ENCODE data around the gene MYL9.

- PRO-cap, 4 experiments: no peak in any of the 4 experiments
- RAMPAGE, long total RNA, 2 experiments: no peak in any of the 2 experiments
Observed at GRCh38 chr20:36093113-36094110, 61.1 kb upstream of the EPB41L1 start.

GRCh38 chr20:36138762-36139276 lies 15.7 kb upstream of the EPB41L1 start:
- PRO-cap, 4 experiments: no peak in any of the 4 experiments
- RAMPAGE, long total RNA, 2 experiments: no peak in any of the 2 experiments

DNA sequence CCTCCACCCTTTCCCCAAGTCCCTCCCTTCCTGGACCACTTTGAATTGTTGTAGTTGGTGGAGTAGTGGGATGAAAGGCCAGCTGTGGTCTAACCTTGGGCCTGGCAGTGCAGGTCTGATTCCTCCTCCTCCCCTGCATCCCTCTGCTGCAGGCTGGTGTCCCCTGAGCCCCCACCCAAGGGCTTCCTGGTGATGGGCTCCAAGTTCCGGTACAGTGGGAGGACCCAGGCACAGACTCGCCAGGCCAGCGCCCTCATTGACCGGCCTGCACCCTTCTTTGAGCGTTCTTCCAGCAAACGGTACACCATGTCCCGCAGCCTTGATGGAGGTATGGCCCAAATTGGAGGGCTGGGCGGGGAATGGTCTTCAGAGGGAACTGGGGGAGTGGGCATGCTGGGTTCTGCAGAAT lies 35.9 kb downstream of the EPB41L1 start:
- PRO-cap, 4 experiments: no peak in any of the 4 experiments
- RAMPAGE, long total RNA, 2 experiments: no peak in any of the 2 experiments

- PRO-cap, 4 experiments: no peak in any of the 4 experiments
- RAMPAGE, long total RNA, 2 experiments: no peak in any of the 2 experiments
Observed at GRCh38 chr20:36368014-36368320, 61.8 kb downstream of the DLGAP4 start.

GRCh38 chr20:36470538-36470744 lies 70.9 kb upstream of the MYL9 start:
- PRO-cap, 4 experiments: no peak in any of the 4 experiments
- RAMPAGE, long total RNA, 2 experiments: no peak in any of the 2 experiments

- PRO-cap, 4 experiments: no peak in any of the 4 experiments
- RAMPAGE, long total RNA, 2 experiments: no peak in any of the 2 experiments
Observed at GRCh38 chr20:36526258-36527164, 14.8 kb upstream of the MYL9 start.

DNA sequence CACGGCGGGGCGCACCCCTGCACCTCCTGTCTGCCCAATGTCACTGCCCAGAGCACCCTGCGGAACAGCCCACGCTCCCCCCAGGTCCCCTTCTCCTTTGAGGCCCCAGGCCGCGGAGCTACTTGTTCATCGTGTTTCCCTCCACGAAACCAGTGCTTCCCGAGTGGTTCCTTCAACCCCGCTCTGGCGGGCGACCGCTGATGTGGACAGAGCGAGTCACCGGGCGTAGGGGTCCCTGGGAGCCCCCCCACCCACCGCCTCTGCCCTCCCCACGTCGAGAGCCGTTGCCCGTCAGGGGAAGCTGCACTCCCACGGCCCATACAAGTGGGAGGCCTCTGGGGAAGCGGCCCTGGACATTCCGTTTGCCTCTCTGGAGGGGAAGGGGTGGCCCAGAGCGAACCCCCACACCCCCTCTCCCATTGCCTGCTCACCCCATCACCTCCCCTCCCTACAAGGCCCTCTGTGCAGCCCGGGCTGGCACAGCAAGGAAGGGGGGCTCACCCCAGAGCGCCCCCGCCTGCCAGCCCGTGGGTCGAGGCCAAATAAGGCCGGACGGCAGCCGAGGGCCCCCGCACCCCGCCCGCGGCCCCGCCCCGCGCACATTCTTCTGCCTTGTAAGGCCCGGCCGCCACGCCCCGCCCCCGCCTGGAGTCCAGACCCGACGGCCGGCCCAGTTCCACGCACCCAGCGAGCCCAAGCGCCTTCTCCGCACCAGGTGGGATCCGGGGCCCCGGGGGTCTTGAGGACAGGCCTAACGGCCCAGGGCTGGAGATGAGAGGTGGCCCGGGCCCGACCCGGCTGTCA lies at the start of gene MYL9:
Gene MYL9 (plus strand): TSS at position 673 of the 804 bp plus-strand sequence.
- PRO-cap, 4 experiments: peak in 4 of 4 experiments; most common plus-strand start position 655 of the sequence (in 4); most common minus-strand start position 534 of the sequence (in 3)
- RAMPAGE, long total RNA, 2 experiments: start-site peak on the plus strand in 2 of 2 experiments, centred at positions 676 to 682 of the sequence, 238 to 252 reads per replicate

DNA sequence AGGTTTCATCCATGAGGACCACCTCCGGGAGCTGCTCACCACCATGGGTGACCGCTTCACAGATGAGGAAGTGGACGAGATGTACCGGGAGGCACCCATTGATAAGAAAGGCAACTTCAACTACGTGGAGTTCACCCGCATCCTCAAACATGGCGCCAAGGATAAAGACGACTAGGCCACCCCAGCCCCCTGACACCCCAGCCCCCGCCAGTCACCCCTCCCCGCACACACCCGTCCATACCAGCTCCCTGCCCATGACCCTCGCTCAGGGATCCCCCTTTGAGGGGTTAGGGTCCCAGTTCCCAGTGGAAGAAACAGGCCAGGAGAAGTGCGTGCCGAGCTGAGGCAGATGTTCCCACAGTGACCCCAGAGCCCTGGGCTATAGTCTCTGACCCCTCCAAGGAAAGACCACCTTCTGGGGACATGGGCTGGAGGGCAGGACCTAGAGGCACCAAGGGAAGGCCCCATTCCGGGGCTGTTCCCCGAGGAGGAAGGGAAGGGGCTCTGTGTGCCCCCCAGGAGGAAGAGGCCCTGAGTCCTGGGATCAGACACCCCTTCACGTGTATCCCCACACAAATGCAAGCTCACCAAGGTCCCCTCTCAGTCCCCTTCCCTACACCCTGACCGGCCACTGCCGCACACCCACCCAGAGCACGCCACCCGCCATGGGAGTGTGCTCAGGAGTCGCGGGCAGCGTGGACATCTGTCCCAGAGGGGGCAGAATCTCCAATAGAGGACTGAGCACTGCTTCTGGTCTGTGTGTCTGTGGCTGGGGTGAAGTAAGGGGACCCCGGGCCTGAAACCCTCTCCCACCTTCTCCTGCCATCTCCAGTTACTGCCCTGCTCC lies 8.0 kb downstream of the MYL9 start:
- PRO-cap, 4 experiments: no peak in any of the 4 experiments
- RAMPAGE, long total RNA, 2 experiments: no peak in any of the 2 experiments

DNA sequence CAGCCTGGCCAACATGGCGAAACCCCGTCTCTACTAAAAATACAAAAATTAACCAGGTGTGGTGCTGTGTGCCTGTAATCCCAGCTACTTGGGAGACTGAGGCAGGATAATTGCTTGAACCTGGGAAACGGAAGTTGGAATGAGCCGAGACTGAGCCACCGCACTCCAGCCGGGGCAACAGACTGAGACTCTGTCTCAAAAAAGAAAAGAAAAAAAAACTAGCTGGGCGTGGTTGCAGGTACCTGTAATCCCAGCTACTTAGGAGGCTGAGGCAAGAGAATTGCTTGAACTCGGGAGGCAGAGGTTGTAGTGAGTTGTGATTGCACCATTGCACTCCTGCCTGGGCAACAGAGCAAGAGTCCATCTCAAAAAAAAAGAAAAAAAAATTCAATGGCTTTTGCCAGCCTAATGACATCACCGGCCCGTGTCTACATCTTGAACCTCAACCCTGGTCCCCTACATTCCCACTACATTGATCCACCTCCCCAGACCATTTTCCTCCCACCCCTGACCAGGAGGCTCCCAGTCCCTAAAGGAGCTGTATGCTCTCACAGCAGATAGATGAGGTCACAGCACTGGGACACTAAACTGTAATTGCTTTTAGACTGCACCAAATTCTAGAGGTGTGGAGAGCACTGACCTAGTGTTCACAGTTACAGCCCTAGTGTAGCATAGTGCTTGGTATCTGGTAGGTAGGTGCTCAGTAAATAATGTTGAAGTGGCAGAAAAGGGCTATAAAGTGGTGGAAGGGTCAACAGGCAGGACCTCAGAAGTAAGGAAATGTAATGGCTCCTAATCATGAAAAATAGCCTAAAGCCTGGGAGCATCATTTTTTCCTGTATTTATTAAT lies 10.5 kb downstream of the TGIF2 start:
- PRO-cap, 4 experiments: peak in 1 of 4 experiments; most common plus-strand start position 461 of the sequence (in 1)
- RAMPAGE, long total RNA, 2 experiments: no peak in any of the 2 experiments

GRCh38 chr20:36594036-36594590 lies 11.5 kb upstream of the RAB5IF start:
- PRO-cap, 4 experiments: no peak in any of the 4 experiments
- RAMPAGE, long total RNA, 2 experiments: no peak in any of the 2 experiments

- PRO-cap, 4 experiments: no peak in any of the 4 experiments
- RAMPAGE, long total RNA, 2 experiments: no peak in any of the 2 experiments
Observed at GRCh38 chr20:36813831-36814204, 40.3 kb upstream of the DSN1 start.

DNA sequence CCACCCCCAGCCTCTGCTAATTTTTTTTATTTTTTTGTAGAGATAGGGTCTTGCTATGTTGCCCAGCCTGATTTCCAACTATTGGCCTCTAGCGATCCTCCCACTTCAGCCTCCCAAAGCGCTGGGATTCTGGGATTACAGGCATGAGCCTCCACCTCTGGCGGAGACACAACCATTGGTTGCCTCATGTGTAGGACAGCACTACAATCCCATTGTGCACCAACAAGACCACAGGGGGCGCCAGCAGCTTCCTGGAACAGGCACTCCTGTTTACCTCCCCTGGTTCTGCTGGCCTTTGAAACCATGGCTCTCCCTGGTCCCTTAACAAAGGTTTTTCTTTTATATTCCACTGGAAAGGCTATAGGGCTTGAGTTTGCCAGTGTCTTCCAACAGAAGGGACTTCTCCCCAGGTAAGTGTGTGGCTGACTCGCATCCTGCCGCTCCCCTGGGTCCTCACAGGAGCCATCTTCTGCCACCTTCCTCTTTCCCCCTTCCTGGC lies 26.7 kb downstream of the SOGA1 start:
- PRO-cap, 4 experiments: no peak in any of the 4 experiments
- RAMPAGE, long total RNA, 2 experiments: no peak in any of the 2 experiments

- PRO-cap, 4 experiments: no peak in any of the 4 experiments
- RAMPAGE, long total RNA, 2 experiments: no peak in any of the 2 experiments
Observed at GRCh38 chr20:36854105-36854794, 9.1 kb downstream of the SOGA1 start.

DNA sequence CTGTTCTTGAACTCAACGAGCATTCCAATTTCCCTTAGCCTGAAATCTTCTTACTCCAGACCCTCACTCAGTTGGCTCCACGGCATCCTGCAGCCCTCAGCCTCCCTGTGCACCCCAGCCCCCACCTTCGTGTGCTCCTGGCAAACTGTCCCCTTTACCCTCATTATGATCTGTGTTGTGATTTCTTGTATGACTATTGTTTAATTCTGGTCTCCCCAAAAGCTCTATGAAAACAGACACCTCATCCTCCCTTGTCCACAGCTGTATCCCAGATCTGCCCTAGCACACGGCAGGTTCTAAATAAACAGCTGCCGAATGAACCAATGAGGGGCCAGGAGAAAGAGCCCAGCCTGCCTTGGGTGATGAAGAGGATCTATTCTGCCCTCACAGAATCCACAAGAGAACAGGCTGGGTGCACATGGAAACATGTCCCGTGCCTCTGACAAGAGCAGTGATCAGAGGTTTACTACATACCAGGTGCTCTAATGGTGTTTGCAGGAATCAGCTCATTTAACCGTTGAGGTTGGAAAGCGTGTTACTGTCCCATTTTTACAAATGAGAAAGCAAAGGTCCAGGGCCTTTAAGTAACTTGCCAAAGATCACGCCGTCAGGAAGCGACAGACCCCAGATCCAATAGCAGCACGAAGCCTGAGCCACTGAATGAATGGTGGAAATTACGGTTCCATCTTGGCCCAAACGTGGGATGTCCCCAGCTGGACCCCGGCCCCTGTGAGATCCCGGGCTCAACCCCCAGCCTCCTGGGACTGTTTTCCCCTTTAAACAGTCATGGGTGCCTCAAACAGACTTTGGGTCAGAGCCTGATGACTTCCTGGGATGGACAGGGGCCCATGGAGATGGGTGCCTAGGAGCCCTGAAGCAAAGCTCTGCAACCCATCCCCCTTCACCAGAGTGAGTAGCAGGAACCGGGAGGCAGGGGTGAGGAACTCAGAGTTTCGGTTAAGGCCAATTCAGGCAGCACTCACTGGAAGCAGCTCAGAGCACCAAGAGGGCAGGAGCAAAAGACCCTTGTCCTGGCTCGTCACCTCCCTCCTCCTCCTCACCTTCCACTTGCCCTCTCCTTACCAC lies 2.8 kb downstream of the SOGA1 start:
- PRO-cap, 4 experiments: peak in 1 of 4 experiments; most common plus-strand start position 948 of the sequence (in 1)
- RAMPAGE, long total RNA, 2 experiments: no peak in any of the 2 experiments

GRCh38 chr20:36867023-36867254 lies 3.6 kb upstream of the SOGA1 start:
- PRO-cap, 4 experiments: no peak in any of the 4 experiments
- RAMPAGE, long total RNA, 2 experiments: no peak in any of the 2 experiments

GRCh38 chr20:36888953-36889711 lies 13.2 kb downstream of the TLDC2 start:
- PRO-cap, 4 experiments: peak in 1 of 4 experiments; most common minus-strand start chr20:36889245 (in 1)
- RAMPAGE, long total RNA, 2 experiments: no peak in any of the 2 experiments

GRCh38 chr20:36896740-36897475 lies 21.0 kb downstream of the TLDC2 start:
- PRO-cap, 4 experiments: no peak in any of the 4 experiments
- RAMPAGE, long total RNA, 2 experiments: no peak in any of the 2 experiments

DNA sequence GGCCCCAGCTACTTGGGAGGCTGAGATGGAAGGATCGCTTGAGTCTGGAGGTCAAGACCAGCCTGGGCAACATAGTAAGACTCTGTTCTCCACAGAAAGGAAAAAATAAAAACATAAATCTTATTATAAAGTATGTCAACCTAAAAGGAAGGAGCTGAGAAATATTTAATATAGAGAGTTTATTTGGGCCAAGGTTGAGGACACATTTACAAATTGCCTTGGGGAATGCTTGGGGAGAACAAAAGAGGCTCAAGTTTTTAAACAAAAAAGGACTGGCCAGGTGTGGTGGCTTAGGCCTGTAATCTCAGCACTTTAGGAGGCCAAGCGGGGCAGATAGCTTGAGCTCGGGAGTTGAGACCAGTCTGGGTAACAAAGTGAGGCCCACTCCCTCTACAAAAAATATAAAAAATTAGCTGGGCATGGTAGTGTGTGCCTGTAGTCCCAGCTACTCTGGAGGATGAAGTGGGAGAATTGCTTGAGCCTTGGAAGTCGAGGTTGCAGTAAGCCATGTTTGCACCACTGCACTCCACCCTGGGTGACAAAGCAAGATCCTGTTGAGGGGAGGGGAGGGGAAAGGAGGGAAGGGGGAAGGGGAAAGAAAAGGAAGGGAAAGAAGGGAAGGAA lies 27.7 kb downstream of the SAMHD1 start:
- PRO-cap, 4 experiments: no peak in any of the 4 experiments
- RAMPAGE, long total RNA, 2 experiments: no peak in any of the 2 experiments

DNA sequence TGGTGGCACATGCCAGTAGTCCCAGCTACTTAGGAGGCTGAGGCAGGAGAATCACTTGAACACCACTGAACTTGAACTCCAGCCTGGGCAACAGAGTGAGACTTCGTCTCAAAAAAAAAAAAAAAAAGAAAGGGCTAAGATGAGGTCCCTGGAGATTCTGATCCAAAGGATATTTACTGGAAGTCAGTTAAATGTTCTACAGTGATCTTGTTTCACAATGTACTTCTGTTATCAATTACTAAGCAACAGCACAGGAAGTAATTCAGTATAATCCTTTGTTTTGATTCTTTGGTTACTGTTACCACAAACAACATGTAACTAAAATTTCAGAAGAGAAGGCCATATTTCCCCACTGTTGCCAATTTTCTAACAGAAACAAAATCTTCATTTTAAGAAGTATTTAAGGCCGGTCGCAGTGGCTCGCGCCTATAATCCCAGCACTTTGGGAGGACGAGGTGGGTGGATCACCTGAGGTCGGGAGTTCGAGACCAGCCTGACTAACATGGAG lies 7.2 kb downstream of the SAMHD1 start:
- PRO-cap, 4 experiments: no peak in any of the 4 experiments
- RAMPAGE, long total RNA, 2 experiments: no peak in any of the 2 experiments

DNA sequence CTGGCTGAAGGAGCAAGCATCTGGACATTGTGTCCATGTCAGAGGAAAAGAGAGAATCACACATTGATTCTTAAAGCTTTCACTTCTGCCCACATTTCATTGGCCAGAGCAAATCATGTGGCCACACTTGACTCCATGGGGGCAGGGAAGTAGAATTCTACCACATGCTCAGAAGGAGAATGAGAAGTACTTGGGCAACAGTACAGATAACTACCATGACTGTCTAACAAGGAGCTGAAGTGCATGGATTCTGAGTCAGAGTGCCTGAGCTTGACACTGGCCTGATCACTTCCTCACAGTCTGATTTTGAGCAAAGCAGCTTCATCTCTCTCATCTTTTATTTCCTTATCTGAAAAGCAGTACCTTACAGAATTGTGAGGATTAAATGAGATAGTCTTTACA lies 38.5 kb downstream of the GHRH start:
- PRO-cap, 4 experiments: no peak in any of the 4 experiments
- RAMPAGE, long total RNA, 2 experiments: no peak in any of the 2 experiments